Natural killer cell (primary cell): ENCODE measurements around a stretch of chr2.

DNA sequence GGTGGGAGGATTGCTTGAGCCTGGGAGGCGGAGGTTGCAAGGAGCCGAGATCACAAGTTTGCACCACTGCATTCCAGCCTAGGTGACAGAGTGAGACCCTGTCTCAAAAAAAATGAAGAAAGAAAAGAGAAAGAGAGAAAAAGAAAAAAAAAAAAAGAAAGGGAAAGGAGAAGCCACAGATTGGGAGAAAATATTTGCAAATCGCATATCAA, 10.7 kb downstream of the DNER start:
- PRO-cap, result no peak

- PRO-cap, result no peak
Measured at GRCh38 chr2:229731917-229732259, 17.5 kb upstream of the DNER start.

- PRO-cap, result no peak
Measured at GRCh38 chr2:229802207-229802593, 87.8 kb upstream of the DNER start.

- PRO-cap, result no peak
Measured at GRCh38 chr2:230086576-230086973, 17.9 kb upstream of the SLC16A14 start.

DNA sequence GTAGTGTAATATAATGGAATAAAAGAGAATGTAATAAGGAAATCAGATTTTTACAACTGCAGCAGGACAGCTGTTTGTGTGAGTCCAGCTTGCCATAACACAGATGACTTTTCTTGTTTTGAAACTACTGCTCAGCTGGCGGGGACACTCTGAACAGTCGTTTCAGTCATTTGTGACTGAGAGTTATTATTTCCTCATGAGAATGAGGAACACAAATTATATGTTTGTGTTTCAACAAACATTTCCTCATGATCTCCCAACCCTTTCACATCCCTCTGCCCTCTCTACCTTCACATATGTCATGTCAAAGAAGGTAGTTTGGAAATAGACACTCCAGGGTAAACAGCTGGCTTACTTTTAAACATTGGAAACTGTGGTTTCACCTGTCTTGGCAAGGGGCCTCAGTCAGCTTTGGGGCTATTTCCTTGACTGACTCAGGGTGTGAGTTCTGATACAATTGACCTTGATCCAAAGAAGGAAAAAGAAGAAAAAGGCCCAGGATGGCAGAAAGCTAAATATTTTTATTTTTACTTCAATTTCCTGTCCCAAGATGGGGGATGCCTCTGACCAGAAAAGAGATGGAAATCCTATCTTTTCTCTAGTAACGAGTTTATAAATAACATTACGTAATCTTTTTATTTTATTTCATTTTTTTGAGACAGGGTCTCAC, 563 bp downstream of the SP140L start:
- PRO-cap, result no peak

DNA sequence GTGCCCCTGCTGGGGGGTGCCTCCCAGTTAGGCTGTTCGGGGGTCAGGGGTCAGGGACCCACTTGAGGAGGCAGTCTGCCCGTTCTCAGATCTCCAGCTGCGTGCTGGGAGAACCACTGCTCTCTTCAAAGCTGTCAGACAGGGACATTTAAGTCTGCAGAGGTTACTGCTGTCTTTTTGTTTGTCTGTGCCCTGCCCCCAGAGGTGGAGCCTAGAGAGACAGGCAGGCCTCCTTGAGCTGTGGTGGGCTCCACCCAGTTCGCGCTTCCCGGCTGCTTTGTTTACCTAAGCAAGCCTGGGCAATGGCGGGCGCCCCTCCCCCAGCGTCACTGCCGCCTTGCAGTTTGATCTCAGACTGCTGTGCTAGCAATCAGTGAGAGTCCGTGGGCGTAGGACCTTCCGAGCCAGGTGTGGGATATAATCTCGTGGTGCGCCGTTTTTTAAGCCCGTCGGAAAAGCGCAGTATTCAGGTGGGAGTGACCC, 14.8 kb downstream of the SP140L start:
- PRO-cap, result no peak

DNA sequence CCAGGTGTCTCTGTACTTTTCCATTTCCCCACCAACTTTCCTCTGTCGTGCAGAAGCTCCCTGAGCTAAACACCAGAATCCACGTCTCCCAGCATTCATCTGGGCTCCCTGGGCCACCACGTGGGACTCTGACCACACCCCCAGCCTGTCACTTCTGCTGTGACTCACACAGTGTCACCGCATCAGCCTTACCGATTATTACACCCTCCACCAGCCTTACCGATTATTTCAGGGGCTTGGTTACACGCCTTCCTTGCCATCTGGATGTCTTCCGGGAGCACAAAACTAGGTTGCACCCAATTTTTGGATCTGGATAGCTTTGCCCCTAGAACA, 137.0 kb upstream of the CAB39 start:
- PRO-cap, result no peak

DNA sequence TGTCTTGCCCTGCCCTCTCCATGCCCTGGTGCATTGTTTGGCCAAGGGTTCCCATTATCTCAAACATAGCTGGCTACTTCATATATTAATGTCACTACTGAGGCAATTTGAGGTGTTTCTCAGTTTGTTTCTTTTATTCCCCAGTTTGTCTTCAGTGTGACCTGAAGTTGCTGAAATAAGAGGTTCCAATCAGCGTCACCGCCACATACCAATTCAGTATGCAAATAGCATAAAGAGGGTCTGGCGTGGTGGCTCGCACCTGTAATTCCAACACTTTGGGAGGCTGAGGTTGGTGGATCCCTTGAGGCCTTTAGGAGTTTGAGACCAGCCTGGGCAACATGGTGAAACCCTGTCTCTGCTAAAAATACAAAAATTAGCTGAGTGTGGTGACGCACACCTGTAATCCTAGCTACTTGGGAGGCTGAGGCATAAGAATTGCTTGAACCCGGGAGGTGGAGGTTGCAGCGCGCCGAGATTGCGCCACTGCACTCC, 11.1 kb downstream of the CAB39 start:
- PRO-cap, result no peak

DNA sequence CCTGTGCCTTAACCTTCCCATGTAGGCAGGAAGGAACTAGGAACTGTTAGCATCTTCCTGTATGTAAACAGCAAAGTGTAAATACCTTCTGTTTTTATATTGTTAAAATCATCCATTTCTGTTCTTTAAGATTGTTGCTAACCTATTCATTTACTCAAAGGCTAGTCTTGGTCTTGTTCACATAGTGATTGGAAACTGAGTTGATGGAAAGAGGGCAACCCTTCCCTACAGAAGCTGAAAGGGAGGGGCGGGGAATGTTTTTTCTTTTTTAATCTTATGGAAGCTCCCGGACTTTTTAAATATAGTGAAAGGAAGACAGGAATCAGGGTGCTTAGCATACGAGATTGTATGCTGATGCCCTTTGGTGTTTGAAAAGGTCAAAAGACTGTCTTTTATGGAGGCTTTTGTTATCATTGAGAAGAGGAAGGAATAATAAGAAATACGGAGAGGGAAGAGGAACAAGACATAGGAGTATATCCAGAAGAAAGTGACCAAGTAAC, 14.0 kb downstream of the CAB39 start:
- PRO-cap, result no peak

DNA sequence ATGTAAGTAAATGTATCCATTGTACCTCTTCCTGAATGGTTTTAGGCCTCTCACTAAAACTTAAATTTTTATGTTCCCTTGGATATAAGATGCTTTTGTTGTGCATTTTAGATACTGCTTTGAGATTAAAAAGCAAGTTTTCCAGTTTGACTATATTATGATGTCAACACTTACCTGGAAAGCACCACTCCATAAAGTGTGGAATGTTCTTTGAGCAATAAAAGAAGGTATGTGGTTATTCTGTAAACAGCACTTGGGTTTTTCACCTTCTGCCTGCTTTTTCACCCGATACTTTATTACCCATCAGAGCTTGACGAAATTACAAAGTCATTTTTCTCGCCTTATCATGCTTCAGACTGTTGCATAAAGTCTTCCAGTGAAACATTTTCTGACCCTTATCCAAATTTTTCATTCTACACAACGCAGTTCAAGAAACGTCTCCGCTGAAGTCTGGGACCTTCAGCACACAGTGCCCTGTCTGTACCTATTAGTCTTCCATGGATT, 25.1 kb downstream of the CAB39 start:
- PRO-cap, result no peak

GRCh38 chr2:230872873-230873338, 8.2 kb downstream of the ITM2C start:
- PRO-cap, result no peak

DNA sequence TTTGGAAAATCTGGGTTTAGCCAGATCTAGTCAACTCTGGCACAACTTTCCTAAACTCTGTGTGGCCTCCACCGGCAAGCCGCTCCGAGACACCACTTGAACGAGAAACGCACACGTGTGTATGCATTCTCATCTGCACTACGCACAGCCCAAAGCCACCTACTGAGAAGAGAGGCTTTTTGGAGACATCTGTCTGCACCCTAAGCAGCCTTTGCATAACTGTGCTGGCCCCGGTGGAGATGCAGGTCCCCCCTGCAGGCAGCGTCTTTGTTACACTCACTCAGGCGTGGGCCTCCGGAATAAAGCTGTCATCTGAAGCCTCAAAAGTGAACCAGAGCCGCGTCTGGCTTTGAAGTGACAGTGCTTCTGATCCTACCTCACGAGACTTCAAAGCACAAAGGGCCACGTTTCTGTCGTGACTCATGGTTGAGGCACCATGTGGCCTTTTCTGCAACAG, 19.7 kb downstream of the GPR55 start:
- PRO-cap, result no peak

DNA sequence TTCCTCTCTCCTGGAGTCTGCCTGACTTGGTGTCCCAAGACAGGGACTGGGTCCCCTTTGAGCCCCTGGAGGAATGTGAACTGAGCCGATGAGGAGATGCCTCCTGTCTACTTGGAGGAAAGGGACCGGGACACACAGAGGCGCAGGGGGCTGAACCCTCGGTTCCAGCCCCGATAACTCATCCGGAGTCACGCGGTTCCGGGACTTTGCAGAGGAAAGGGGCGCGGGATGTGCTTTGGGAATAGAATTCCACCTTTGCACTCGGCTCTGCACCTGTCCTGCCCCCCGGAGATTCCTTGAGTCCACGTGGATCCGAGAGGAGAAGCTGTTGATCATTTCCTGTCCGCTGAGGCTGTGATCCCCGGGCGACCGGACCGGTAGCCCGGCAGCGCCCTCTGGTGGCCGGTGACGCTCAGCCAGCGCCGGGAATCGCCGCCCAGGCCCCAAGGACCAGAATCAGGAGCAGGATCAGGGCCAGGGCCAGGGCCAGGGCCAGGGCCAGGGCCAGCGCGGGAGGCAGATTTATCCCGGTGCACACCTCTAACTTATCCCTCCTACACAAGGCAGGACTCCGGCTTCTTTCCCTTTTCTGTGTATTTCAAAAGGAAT, 8.8 kb upstream of the SPATA3 start:
- PRO-cap, result no peak

DNA sequence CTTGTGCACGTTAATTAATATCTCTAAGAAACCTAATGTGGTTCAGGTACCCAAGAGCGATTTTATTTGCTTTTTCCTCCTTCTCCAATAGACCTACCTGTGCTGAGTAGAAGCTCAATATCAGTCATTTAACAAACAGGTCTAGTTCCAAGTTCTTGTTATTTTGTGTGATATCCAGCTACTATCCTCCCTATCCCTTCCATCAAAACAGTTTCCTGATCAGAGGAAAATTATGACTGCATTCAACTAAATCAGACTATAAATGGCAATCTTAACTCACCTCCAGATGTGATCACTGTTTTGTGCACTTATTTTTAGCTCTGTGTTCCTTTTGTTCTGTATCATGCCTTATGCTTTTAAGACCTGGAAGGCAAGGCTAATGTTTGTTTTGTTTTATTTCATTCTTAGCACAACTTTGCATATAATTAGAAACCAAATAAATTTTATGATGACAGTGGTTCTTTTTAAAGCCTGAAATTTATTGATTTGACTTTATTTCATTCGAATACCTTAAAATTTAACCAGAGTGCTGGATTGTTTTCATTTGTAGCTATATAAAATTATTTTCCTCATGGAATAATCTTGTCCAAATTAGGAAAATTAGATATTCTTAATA, 17.0 kb downstream of the HTR2B start:
- PRO-cap, result no peak

DNA sequence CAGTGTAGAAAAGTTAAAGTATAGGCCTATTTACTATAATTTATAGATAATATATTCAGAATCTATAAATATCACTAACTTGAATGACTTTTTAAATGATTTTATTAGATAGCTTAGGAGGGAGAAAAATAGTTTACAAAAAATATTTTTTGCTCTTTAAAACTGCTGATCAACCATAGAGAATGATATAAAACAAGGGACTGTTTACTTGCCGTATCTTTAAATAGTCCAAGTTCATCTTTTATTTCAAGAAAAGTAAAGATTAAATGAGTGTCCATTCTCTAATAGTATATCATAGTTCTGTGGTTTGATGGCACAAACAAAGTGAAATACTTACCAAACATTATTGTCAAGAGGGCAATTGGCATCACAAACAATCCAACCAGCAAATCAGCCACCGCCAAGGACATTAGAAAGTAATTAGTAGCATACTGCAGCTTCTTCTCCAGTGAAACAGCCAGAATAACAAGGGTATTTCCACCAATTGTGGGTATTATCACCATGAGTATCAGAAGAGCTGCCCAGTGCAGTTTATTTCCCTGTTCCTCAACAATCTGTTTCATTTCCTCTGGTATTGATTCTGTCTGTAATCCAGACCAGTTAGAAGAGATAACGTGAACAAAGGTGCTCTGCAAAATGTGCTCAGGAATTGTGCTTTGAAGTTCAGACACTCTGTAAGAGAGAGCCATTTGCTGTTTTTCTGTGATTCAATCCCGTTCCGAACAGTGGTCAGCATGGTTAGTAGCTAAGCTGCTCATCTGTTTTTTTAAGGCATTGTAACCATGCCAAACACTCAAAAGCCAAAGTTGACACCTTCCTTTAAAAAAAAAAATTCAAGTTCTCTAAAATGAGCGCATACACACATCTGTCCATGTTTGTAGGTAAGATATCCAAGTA, 1.5 kb downstream of the HTR2B start:
- PRO-cap, result no peak

- PRO-cap, result no peak
Measured at GRCh38 chr2:231138678-231139069, 13.8 kb upstream of the HTR2B start.

DNA sequence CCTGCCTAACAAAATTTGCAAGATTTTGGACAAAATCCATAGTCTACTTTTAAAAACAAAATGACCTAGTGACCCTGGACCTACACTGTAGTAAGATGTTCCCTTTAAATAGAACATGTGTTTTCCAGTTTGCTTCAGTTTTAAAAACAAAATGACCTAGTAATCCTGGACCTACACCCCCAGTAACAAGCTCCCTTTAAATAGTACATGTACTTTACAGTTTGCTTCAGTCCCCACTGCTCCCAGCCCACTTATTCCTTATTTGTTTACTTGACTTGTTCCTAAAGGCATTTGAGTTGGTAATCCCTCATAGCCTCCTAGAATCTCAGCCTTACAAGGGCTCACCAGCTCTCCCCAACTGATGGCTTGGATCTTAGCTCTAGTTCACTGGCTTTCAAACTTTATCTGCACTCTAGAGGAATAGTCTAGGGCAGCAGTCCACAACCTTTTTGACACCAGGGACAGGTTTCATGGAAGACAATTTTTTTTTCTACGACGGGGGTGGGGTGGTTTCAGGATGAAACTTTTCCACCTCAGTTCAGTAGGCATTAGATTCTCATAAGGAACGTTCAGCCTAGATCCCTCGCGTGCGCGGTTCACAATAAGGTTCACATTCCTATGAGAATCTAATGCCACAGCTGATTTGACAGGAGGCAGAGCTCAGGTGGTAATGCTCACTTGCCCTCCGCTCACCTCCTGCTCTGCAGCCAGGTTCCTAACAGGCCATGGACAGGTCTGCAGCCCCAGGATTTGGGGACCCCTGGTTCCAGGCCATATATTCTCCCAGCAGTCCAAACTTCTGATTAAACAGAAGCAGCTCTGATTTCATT, 34.7 kb upstream of the HTR2B start:
- PRO-cap, result no peak

DNA sequence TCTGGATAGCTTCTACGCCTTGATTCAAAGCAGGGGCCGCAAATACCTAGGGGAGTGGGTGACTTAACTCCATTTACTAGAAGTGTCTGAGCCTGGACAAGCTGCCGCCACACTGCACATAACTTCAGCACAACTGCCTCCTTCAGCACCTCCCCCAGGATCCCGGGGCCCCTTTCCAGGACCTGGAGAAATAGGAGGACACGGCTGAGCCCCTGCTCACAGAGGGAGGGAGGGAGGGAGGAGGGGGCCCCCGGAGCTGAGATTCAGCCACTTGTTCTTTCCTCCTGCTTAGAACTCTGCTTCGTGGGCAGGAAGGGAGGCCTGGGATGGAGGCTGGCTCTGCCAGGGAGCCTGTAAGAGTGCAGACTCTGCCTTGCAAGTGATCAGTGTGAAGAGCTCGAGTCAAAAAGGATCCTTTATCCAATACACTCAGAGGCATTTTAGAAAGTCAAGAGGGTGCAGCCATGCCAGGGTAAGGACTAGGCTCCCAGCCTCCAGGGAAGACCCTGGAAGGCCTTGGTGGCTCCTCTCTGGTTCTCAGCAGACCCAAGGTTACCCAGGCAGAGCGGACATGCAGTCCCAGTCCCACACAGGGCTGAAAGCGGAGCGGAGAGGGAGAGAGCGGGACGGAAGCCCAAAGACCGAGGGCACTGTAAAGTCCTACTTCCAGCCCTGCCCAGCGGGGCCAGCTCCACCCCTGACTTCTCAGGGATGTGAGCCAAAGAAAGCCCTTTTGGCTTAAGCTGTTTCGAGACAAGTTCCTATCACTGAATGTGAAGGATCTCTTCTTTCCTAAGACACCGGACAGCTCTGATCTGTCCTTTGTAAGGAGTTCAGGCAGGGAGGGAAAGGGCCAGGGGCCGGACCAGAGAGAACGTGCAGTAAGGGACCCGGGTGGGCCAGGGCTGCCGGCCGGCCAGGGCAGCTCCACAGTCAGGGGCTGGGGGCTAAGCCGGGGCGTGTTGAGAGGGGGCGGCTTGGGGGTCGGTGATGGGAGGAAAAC, 8.6 kb upstream of the ARMC9 start:
- PRO-cap, result no peak

- PRO-cap, result no peak
Measured at GRCh38 chr2:231306815-231307559, 88.5 kb upstream of the B3GNT7 start.

DNA sequence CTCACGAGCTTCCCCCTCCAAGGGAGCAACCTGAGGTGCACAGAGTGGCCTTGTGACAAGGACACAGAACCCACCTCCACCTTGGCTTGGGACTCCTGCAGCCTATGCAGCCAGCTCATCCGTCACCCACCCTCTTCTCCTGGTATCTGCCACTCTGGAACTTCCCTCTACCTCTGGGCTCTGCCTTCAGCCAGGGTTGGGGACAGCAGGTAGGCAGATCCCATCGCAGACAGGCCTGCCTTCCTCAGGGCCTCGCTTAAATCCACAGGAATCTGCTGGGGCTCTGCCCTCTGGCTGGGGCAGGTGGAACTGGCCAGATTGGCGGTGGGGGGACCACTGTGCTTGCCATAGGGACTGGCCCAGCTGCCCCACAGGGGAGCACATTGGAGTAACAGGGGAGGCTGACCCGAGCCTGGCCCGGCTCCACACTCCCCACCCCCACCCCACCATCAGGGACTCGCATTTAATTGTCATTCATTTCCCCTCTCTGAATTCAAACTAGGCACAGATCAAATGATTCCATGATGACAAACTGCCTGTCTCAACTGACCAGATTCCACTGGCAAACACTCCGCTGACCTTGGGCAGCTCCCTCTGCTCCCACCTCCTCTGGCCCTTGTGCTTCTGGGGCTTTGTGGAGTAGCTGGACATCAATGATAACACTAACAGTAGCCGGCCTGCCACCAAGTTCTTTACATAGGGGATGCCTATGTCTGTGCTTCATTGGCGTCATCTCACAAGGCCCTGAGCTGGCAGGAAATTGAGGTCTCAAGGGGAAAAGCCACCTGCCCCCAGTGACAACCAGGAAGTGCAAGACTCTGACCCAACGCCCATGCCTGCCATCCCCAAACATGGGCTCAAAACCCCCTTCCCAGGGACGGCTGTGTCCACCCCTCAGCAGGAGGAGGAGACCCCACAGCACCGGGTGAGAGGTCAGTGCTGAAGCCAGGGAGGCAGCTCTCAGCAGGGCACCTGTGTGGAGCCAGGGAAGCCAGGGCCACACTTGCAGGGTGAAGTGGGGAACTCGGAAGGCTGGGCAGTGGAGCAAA, 2.2 kb upstream of the B3GNT7 start:
- PRO-cap, result unidirectional peak, plus-strand start at position 478 of the sequence; bidirectional peak, plus-strand start at position 797 of the sequence, minus-strand start at position 694 of the sequence